Measurements from ENCODE around the gene MCRIP1.

- RRBS, result no CpG with 5 or more reads among the region's 10 CpGs
These were observed 4.4 kb upstream of the FAAP100 start for GRCh38 chr17:81556609-81556934.

DNA sequence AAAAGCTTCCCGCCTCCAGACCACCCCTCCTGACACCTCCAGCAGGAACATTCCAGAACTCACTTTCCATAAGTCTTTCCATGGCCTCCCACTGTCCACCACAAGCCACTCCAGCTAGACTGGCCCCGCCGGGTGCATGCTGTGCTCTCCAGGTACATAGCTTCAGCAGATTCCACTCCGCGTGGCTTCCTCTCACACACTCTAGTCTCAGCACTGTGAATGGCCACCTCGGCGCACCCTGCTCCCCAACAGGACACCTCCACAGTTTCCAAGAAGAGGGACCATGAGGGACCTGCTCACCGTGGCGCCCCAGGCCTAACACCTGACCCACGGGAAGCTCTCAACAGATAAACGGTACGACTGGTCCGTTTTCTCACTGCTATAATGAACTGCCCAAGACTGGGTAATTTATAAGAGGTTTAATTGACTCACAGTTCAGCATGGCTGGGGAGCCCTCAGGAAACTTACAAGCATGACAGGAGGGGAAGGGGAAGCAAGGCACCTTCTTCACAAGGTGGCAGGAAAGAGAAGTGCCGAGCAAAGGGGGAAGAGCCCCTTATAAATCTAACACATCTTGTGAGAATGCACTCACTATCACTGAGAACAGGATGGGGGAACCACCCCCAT lies 26.1 kb upstream of the FAAP100 start:
- RRBS, result no CpG with 5 or more reads among the region's 14 CpGs

DNA sequence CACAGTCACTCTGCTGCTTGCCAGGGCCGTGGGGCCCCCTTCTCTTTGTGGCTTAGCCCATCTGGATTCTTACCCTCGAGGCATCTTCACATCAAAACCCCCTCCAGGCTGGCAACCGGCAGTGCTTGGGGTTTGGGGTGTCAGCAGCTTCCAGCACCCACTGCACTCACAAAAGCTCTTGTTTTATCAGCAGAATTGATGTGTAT lies 7.1 kb downstream of the HGS start:
- RRBS, result no CpG with 5 or more reads among the region's 3 CpGs

GRCh38 chr17:81696024-81696406 lies 7.2 kb upstream of the MRPL12 start:
- RRBS, result 96% methylated on average over 4 of the region's 11 CpGs

DNA sequence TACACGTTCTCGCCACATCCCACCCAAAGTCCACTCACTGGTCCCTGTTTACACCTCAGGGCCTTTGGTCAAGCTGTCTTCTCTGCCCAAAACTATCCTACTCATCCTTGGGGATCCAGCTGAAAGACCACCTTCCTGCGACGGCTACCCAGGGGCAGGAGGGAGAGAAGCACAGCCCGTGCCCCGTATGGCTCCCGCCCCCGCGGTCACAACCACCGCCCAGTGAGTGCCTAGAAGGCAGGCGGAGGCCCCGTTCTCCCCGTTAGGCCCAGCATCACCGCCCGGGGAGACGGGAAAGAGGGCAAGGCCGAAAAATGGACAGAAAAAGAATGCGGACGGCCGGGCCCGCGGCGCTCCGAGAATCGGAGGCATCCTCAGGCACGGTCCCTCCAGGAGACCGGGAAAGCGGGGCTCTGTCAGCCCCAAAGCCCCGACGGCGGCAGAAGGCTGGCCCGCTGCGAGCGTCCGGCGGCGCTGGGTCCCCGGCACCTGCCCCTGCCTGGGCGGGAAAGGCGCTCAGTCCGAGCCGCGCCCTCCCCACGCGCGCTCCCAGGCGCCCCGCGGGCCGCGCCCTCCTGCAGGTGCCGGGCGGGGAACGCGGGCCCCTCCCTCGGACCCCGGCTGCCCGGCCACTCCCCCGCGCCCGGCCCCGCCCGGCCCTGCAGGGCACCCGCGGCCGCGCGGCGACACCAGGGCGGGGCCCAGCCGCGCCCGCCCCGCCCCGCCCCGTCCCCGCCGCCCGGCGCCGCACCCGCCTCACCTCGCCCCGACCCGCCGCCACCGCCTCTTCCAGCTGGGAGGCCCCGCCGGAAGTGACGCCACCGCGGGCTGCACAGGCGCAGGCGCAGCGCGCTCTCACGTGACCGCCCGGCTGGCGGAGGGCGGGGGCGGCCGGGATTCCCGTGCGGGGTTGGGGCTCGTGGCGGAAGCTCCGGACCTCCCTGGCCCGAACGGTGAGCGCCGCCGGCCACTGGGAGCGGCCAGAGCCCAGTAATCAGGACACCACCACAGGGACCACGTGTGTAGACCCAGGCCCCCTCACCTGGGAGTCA lies at the start of gene MCRIP1:
TSS of gene MCRIP1 (minus strand) at position 814 of the 1,052 bp plus-strand sequence.
- RRBS, result 1% methylated on average over 63 of the region's 115 CpGs

- RRBS, result 92% methylated on average over 2 of the region's 42 CpGs
These were observed 8.8 kb upstream of the PPP1R27 start for GRCh38 chr17:81843382-81844234.

- RRBS, result no CpG with 5 or more reads among the region's 17 CpGs
These were observed 11.0 kb upstream of the PPP1R27 start for GRCh38 chr17:81845823-81846317.

DNA sequence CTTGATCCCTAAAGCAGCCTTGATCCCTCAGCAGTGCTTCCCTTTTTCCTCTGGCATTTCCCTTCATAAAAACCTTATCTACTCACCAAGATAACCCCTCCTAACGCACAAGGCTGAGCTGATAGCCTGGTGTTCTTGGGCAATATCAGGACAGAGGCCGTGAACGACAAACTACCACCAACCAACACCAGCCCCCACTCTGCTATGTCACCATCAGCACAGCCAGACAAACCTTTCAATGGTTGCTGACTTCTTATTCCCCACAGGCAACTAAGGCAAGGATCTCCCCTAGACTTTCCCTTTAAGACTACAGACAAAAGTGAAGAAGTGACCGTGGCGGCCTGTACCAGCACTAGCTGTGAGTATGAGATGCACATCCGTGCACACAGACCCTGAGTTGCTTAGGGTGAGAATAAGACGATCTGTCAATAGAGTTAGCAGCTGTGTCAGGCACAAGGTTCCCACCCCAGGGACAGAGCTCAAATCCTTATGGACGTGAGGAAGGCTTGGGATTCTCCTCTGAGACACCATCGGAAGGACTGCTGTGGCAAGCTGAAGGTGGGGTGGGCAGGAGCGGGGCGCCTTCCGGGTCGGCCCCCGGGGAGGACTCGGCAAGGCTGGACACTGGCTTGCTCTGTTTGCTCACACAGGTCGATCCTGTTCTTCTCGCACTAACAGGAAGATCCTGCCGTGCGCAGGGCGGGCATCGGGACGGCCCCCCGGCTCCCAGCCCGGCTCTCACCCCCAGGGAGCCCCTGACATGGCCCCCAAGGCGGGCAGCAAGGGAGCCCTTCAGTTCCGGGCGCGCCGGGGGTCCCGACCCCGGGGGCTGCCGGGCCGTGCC lies 693 bp downstream of the P4HB start:
- RRBS, result 3% methylated on average over 5 of the region's 33 CpGs

DNA sequence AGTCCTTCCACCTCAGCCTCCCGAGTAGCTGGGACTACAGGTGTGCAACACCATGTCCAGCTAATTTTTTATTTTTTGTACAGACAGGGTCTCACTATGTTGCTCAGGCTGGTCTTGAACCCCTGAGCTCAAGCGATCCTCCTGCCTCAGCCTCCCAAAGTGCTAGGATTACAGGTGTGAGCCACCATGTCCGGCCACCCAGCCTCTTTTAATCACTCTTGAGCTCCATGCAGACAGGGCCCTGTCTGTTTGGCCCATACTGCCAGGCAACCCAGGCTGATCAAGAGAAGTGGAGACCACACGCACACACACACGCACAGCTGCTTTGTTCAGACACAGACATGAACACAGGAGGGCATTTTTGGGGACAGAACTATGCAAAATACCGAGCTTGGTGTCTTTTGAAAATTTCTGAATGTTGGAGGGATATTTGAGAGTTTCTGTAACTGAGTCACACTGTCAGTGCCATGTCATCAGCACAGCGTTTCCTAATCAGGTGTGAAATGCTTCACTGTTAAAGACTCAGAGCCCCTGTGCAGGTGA lies 1.7 kb upstream of the ARHGDIA start:
- RRBS, result no CpG with 5 or more reads among the region's 7 CpGs

DNA sequence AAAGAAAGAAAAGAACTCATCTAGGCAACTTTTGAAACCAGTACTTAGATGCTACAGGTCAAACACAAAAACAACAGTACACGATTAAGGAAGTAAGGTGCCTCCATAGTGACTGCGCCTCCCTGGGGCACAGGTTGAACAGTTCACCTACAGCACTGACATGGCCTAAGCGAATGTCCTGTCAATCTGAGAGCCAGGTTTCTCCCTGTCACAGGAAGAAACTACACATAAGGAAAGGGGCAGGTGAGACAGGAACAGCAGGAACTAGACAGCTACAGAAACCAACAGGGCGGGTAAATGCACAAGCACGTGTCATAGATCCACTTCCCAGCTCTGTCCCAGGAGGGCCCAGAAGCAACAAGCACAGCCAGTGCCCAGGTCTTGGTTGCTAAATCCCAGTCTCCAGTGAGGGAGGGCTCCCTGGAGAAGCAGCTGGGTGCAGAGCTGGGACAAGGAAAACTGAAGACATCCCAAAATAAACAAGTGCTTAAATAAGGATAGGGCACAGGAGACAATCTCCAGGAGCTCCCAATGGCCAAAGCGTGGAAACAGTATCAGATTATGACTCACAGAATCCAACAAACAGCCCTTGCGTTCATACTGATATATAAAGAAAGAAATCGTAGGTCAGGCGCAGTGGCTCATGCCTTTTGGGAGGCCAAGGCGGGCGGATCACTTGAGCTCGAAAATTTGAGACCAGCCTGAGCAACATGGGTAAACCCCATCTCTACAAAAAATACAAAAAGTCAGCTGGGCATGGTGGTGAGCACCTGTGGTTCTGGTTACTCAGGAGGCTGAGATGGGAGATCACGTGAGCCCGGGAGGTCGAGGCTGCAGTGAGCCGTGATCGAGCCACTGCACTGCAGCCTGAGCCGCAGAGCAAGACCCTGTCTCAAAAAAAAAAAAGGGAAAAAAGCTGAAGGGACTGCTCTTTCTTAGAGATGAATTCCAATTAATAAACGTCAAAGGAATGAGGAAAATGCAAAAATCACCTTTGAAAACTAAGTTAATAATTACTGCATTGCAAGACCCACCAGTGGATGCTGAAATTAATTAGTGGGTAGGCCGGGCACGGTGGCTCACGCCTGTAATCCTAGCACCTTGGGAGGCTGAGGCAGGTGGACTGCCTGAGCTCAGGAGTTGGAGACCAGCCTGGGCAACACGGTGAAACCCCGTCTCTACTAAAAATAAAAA lies 8.4 kb upstream of the ARHGDIA start:
- RRBS, result no CpG with 5 or more reads among the region's 24 CpGs

GRCh38 chr17:81899598-81900773 lies 2.1 kb upstream of the NPB start:
- RRBS, result no CpG with 5 or more reads among the region's 40 CpGs

DNA sequence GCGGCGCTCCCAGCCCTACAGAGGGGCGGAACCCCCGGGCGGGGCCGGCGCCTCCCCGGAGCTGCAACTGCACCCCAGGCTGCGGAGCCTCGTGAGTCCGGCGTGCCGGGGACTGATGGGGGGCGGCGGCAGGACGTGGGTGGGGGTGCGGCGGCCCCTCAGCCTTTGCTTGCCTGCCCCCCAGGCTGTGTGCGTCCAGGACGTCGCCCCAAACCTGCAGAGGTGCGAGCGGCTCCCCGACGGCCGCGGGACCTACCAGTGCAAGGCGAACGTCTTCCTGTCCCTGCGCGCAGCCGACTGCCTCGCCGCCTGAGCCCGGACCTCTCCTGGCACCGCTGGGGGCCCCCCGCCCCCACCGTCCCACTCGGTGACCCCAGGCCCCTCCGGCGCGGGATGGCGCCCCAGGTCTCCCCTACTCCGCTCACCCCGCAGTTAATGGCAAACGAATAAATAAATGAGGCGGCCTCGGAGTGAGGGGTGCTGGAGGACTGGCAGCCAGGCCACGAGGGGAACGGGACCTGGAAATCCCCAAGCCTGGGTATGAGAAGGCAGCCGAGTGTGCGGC lies 480 bp downstream of the NPB start:
- RRBS, result 92% methylated on average over 9 of the region's 52 CpGs

GRCh38 chr17:81918447-81918859 lies 477 bp upstream of the SIRT7 start:
- RRBS, result no CpG with 5 or more reads among the region's 10 CpGs

- RRBS, result no CpG with 5 or more reads among the region's 10 CpGs
These were observed 914 bp upstream of the SIRT7 start for GRCh38 chr17:81918860-81919320.

DNA sequence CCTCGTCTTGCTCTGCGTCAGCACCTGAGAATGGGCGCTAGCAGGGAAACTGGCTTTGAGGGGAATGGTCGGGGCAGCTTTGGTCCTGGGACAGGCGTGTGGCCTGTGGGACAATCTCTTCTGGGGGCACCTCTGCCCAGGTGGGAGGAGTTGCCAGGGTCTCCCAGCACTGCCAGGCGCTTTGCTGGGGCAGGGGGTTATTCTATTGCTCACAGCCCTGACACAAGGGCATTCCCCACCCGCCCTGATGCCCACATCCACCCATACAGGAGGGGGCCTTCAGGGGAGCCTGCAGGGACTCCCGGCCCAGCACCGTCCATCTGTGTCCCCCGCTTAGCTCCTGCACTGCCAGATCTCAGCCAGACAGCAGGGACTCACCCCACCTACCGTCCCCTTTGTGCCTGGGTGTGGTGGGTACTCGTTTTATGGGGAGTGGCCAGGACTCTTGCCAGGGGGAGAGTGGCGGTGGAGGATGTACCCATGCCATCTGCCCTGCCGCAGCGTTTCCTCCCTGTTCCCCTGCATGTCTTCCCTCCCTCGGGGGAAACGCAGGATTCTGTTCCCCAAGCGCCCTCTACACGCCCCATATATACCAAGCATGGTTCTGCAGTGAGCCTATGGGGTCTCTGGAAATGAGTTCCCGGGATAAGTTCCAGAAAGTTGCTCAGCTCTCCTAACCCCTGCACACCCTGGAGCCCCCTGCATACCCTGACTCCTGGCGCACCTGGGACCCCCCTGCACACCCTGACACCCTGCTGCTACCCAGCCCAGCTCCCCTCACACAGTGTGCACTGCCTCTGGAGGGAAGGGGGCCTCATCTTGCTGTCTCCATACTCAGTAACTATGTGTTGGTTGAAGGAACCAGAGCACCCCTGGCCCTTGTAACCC lies 4.0 kb upstream of the MAFG start:
- RRBS, result no CpG with 5 or more reads among the region's 21 CpGs

DNA sequence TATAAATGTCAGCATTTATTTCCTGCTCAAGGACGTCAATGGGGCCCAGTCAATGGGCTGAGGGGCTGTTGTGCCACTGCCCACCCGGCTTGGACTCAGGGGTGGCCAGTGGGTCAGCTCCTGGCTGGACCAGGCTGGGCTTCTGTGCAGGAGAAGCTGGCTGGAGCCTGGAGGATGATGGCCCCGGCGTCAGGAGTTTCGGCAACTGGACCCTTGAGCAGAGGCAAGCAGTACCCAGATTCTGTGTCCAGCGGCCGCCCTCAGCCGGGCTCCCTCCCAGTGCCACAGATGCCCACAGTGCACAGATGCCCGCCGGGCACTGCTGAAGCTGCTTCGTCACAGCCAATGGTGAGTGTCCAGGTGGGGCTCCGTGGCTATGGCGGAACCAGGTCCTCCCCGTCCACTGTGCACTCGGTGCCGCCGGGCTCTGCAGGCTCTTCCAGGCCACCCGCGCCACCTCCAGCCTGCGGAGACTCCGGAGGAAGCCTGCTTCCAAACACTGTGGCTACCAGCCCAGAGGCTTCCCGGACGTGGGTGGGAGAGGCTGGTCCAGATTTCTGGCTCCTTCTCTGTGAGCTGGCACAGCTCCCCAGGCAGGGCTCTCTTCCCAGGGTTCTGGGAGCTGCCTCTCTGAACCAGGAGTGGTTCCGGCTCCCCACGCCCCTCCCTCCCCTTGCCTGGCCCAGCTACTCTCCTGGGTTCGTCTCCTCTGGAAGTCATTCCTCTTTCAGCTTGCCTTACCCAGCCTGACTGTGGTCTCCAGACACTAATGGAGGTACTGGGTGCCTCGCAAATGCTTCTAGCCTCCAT lies 2.8 kb upstream of the PYCR1 start:
- RRBS, result 96% methylated on average over 8 of the region's 27 CpGs

GRCh38 chr17:81978469-81978893 lies 1.1 kb downstream of the ASPSCR1 start:
- RRBS, result no CpG with 5 or more reads among the region's 23 CpGs

DNA sequence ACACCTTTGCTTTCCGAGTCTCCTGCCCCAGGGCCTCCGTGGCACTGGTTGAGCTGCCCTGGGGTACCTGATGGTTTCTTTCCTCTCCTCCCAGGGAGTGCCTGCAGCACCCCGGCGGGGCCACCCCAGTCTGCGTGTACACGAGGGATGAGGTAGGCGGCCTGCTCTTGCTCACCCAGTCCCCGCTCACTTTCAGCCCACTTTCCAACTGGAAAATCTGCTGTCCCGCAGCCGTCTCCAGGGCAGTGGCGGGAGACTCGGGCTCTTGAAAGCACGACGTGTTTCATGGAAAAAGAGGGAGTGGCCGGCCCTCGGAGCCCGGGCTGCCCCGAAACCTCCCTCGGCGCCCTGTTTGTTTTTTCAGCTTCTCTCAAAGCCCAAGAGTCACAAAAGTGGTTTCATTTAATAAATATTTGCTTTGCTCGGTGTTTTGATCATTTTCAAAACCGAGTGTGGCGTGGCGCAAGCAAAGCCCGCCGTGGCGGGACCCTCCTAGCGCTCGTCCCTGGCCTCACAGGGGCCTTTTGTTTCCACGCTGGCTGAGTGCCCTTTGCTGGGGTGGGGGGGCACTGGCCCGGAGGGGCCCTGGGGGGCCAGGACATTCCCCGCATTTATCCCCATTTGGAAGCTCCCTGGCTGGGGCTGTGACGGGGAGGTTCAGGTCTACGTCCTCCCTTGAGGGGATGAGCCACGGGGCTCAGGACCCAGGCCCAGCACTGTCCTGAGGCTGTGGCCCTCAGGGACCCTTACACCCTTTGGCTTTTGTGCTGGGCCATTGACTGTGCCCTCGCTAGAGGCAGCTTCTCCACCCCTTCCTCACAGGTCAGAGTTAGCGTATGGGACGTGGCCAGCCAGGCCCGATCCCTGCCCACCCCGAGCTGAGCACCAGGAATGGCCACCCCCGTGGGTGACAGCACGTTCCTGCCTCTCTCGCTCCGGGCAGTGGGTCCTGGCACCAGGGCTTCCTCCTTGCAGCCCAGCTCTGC lies 17.6 kb downstream of the ASPSCR1 start:
- RRBS, result no CpG with 5 or more reads among the region's 44 CpGs

- RRBS, result 7% methylated on average over 43 of the region's 63 CpGs
These were observed 405 bp downstream of the GPS1 start for GRCh38 chr17:82051988-82052617.

GRCh38 chr17:82055255-82056467 lies 4.0 kb downstream of the GPS1 start:
- RRBS, result no CpG with 5 or more reads among the region's 36 CpGs

Measured in Jurkat, Clone E6-1 (cell line).